Cardiac ventricle fibroblast (primary cell): ENCODE measurements around a stretch of chr2.

DNA sequence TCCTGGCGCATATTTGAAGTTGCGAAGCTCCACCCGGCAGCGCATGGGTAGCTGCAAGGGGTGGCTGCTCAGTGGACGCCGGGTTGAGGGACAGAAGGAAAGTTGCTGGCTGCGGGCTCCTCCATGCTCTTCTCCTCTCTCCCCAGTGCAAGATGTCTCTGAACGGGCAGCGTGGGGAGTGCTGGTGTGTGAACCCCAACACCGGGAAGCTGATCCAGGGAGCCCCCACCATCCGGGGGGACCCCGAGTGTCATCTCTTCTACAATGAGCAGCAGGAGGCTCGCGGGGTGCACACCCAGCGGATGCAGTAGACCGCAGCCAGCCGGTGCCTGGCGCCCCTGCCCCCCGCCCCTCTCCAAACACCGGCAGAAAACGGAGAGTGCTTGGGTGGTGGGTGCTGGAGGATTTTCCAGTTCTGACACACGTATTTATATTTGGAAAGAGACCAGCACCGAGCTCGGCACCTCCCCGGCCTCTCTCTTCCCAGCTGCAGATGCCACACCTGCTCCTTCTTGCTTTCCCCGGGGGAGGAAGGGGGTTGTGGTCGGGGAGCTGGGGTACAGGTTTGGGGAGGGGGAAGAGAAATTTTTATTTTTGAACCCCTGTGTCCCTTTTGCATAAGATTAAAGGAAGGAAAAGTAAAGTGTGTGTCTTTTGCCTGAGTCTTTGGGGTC lies 30.7 kb downstream of the IGFBP2 start:
- RAMPAGE, long total RNA: no peak

DNA sequence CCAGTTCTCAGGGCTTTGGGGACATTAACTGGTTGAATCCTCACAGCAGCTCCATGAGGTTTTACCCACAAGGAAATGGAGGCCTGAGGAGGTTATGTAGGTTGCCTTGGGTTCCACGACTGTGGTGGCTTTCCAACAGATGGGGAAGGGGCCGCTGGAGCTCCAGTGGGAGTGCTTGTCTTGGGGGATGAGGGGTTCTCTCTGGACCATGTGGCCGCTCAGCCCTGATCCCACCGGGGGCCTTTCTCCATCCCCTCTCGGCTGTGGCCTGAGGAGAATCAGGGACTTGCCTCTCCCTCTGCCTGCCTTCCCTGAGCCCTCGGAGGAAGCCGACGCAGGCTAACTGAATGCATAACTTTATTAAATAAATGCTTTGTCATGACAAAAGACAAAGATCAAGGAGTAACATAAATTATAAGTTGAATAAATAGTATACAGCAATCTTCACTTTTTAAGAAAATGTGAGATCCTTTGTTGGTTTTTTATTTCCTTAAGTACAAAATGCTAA lies 23.5 kb downstream of the IGFBP5 start:
- RAMPAGE, long total RNA: no peak

GRCh38 chr2:216693665-216694927 lies 1.3 kb downstream of the IGFBP5 start:
- RAMPAGE, long total RNA: no peak

DNA sequence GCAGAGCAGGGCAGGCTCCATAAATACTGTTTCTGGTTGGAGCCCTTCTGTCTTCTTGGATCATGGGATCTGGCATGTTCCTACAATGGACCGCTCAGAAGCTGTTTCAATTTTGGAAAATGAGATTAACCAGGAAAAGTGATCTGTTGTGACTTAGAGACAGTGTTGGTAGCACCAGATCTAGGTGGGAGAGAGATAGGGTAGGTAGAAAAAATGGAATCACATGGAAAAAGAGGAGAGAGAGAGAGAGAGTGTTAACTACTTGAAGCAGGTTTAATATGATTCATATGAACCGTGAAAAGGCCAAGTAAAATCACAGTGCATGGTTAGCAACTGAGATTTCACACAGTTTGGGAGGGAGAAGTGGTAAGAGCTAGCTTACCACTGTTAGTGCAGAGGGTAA lies 4.9 kb upstream of the IGFBP5 start:
- RAMPAGE, long total RNA: no peak

DNA sequence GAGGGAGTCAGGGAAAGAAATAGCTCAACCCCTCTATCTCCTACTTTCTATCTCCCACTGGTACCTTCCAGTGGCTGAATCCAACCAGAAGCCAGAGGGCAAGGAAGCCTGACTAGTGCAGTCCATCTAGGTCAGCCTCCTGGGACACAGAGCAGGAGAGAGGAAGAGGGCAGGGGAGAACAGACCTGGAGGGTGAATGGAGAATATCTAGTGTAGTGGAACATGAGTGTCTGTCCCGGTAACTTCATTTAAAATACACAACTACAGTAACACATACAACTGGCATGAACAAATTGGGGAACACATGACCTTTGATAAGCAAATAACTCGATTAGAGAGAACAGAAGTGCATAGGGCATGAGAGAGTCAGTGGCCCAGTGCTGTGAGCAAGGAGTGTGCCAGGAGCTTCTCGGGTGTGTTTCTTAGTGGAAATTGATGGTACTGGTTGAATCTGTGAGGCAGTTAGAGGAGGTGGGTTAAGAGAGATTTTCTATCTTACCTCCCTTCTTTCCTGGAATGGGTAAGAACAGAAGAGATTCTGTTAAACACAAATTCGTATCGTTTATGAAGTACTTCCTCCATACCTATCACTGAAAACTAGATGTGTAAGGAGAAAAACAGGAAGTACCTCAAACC lies 40.8 kb downstream of the TNP1 start:
- RAMPAGE, long total RNA: no peak

DNA sequence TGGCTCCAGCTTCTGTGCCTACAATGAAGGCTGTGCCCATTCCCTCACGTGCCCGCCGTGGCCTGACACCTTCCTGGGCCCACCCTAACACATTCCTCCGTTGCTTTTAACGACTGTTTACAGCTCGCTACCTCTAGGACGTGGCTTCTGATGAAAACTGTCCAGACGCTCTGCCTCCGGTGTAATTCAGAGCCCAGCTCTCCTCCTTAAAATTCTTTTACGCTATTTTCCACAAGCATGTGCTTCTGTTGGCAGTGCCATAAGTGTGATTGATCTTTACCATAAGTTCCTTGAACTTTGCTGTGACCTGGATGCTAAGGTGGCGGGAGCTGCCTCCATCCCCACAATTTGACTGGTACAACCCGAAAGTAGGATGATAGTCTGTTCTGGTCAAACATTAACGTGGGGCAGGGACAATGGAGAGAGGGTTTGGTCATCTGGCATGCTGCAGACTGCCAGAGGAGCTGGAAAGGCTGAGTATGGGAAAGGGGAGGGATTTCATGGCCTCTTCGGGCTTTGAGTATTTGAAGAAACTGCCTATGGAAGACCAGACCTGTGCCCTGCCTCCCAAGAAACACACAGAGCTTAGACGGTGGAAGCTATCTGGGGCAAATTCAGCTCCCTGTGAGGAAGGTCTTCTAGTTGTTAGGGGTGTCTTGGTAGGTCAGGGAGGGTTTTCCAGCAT lies 206.9 kb upstream of the TNP1 start:
- RAMPAGE, long total RNA: no peak

DNA sequence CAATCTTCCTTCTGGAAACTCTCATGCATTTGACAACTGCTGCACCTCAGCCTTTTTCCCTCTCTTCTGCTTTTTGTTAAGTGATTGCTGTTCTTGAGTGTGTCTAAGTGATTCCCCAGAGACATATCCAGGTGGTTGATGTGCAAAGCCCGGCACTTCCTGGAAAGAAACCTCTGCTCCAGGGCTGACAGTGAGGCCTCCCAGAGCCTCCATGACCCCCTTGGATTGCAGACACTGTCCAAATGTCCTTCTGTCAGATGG lies 389.6 kb upstream of the TNP1 start:
- RAMPAGE, long total RNA: no peak

- RAMPAGE, long total RNA: no peak
These were observed 569.4 kb downstream of the TNS1 start for GRCh38 chr2:217433369-217433863.

DNA sequence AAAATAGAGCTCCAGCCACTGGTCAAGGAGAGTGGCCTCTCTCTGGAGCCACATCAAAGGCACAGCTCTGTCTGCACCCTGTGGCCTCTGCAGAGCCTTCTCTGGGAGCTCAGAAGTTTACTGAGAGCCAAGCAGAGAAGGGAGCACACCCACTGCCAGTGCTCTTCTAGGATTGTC lies 447.2 kb downstream of the TNS1 start:
- RAMPAGE, long total RNA: no peak

DNA sequence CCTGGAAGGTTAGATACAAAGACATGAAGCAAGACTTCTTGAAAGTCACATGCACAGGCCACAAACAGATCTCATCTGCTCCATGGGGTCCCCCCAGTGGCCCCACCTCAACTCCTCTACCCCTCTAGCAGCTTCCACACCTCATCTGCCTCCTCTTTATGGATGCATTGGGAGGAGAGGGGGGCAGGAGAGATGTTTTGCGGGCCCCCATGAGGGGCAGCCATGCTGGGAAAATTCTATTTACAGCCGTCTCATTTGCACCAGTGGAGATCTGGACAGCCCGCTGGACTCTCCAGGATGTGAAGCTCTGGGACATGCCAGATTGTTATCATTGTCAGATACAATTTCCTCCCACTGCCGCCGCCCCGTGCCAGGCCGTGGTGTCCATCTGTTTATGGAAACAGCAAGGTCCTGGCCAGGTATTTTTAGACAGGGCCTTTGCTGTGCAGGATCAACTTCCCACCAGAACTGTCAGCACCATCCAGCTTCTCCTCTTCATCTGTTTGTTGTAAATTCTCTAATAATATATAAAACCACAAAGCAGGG lies 398.4 kb downstream of the TNS1 start:
- RAMPAGE, long total RNA: no peak

GRCh38 chr2:217827254-217828323 lies 175.2 kb downstream of the TNS1 start:
- RAMPAGE, long total RNA: no peak

DNA sequence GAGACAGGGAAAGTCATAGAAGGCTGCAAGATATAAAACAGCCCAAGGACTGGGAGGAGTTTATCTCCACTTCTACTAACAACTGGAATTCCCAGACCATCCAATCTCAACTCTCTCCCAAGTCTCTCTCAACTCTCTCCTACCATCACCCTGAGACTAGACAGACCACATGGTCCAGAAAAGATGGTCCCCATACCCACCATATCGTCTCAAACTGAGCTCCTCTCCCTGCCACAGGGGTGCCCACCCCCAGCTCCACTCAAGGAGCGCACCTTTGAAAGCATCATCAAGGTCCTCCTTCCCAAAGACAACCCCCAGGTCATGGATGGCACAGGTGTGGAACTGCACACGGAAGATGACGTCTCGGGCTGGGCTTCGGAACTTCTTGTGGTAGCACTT lies 118.0 kb downstream of the TNS1 start:
- RAMPAGE, long total RNA: no peak

- RAMPAGE, long total RNA: no peak
These were observed 103.1 kb downstream of the TNS1 start for GRCh38 chr2:217899230-217900647.

DNA sequence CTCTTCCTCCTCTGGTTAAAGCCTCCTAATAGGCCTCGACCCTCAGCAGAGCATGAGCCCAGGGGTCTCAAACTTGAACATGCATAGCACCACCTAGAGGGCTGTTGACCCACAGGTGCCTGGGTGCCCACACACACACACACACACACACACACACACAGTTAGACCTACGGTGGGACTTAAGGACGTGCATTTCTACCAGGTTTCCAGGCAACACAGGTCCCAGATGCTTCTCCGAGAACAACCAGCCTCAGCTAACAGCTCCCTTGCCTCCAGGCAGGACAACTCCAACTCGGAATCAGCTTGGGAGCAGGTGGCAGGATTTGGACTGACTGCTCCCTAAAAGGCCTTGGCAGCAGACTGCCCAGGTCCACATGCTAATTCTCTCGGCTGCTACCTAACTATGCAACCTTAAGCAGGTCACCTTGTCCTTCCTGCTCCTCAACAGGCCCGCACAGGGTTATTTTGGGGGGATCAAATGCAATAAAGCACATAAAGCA lies 93.3 kb downstream of the TNS1 start:
- RAMPAGE, long total RNA: no peak

DNA sequence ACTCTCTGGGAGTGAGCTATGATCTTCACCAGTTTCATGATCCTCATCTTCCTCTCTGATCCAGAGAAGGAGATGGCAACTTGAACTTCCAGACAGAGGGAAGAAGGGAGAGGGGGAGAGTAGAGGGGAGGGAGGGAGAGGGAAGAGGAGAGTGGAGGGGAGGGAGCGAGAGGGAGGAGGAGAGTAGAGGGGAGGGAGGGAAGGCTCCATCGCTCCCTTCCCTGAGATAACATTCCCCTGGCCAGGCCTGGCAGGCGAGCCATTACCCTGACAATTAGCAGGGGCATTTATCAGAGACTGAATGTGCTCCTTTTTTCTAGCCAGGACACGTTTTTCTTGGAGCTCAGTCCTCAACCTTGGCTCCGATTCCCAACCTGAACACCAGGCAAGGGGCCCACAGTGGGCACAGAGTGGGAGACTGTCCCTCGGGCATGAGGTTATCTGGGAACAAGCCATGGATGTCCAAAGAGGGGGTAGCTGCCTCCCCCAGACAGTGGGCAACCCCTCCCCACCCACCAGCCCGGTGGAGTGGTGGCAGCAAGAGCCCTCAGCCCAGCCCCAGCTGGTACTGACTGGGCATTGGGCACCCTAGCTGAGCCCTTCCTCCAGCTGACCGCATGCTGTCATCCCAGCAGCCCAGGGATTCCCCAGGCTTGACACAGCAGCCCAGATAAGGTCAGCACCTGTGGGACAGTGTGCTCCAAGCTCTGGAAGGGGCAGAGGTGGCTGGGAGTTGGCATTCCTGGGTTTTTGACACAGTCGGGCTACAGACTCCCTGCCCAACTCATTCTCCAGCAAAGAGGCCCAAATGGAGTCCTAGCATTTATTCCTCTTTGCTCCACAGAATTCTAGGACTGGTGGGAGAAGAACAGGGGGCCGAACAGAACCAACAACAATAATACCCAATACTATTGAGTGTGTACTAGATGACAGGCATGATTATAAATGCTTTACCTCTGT lies 81.7 kb downstream of the TNS1 start:
- RAMPAGE, long total RNA: no peak

- RAMPAGE, long total RNA: no peak
These were observed 67.3 kb downstream of the TNS1 start for GRCh38 chr2:217935452-217935921.

DNA sequence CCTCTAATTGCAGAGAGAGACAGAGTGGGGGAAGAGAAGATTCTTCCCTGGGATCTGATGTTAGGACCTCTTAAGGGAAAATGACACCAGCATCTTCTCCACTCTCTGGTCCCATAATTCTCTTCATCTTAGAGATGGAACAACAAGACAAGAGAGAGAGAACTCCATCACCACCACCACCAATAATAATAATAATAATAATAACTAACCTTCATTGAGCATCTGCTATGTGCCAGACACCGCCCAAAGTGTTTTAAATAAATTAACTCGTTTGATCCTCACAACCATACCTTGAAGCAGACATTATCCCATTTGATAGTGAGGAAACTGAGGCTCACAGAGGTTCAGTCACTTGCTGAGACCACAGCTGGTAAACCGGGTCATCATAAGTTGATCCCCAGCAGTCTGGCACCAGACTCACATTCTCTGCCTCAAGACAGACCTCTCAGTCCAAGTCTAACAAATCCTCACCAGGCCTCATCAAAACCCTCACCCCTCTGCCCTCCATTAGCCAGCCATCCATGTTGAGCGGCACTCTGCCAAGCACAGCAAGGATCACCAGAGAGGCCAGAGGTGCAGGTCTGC lies 63.8 kb downstream of the TNS1 start:
- RAMPAGE, long total RNA: no peak

- RAMPAGE, long total RNA: no peak
These were observed 45.7 kb downstream of the TNS1 start for GRCh38 chr2:217956848-217957666.

- RAMPAGE, long total RNA: no peak
These were observed 7.9 kb downstream of the TNS1 start for GRCh38 chr2:217994675-217995440.

- RAMPAGE, long total RNA: no peak
These were observed 14.9 kb upstream of the TNS1 start for GRCh38 chr2:218017522-218018286.